ENCODE measurements around the genes ACSM2B and REXO5.

GRCh38 chr16:19136984-19137266, 23.2 kb downstream of the ITPRIPL2 start:
- PRO-cap = no peak

DNA sequence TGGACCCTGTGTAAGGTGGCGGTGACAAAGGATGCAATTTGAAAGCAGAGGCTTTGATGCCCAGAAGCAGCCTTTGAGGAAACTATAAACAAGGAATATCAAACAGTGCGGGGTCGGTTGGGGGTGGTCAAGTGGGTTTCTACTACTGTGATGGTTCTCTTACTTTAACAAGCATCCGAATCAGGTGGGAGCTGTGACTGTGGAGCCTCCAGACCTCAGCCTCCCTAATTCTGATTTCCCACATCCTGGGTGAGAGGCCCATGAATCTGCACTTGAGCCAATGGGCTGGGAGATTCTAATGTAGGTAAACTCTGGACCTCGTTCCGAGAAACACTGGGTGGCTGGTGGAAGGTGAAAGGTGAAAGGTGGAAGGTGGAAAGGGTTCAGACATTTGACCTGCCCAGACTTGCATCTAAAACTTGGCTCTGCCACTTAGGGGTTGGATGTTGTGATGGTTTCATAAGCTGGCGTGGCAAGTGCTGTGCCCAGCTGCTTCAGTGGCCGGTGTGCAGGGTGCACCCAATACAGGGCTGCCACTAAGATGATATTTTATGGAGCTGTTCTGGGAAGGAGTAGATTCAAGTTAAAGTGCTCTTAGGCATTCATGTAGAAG, 24.7 kb downstream of the SYT17 start:
- PRO-cap = no peak

- PRO-cap = no peak
These were observed 1.3 kb upstream of the CLEC19A start for GRCh38 chr16:19284088-19284685.

GRCh38 chr16:19410325-19411497, 7.0 kb upstream of the TMC5 start:
- PRO-cap = no peak

GRCh38 chr16:19698656-19699572, 19.1 kb downstream of the KNOP1 start:
- PRO-cap = no peak

- PRO-cap = no peak
These were observed 3.8 kb downstream of the KNOP1 start for GRCh38 chr16:19713948-19714988.

DNA sequence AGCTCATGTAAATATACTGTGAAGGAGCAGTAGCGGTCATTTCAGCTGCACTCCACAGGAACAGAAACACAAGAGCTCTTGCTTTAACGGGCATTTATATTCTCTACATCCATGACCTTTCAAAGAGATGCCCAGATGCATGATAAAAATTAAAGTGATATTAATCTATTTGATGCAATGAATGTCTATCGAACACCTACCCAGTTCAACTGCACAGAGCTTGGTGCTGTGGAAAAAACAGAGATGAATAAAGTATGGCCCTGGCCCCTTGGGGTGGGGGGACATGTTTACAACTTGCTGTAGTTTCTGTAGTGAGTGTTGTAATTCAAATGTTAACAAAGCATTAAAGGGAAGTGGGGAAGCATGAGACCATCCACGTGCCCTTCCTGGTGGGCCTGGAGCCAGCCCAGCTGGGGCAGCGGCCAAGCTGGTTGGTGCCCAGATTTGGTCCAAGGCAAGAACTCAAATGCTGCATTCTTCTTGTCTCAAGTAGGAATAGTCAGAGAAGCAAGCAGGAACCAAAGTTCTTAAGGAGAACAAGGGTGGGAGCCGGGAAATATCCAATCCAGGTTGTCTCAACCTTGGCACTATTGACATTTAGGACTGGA, 48.0 kb downstream of the IQCK start:
- PRO-cap = bidirectional peak, plus-strand start at position 441 of the sequence, minus-strand start at position 320 of the sequence

DNA sequence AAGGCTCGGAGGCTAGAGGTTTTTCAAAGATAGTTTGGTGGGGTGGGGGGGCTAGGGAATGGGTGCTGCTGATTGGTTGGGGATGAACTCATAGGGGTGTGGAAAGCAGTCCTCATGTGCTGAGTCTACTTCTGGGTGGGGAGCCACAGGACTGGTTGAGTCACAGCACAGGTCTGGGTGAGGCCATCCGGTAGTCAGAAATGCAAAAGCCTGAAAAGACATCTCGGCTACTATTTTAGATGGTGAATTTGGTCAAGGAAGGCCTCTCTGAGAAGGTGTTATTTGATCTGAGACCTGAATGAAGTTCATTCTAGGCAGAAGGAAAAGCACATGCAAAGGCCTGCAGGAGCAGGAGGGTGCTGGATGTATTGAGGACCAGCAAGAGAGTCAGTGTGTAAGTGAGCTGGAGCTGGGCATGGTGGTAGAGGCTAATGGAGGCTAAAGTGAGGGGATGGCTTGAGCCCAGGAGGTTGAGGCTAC, 78.8 kb downstream of the GPRC5B start:
- PRO-cap = no peak

GRCh38 chr16:19859716-19860281, 24.8 kb downstream of the GPRC5B start:
- PRO-cap = no peak

DNA sequence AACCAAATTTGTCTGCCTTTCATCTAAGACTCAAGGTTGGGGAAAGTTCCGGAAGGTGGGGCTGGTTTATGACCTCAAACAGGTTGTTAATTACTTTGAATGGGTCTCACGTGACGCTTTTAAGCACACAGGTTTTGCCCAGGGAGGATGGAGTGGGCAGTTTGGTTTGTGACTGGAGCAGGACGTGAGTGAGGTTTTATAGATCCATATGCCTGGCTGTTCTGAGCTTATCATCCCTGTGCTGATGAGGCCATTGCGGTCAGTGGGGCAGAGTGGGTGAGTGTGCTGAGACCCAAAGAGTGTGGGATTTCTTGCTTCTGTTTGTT, 38.8 kb upstream of the GPRC5B start:
- PRO-cap = no peak

- PRO-cap = no peak
These were observed at the start of gene ACSM2B for GRCh38 chr16:20576175-20576567. Gene ACSM2B, minus strand, starts transcription at chr16:20576367.

GRCh38 chr16:20693926-20694451, 3.5 kb downstream of the ACSM1 start:
- PRO-cap = no peak

- PRO-cap = bidirectional peak, plus-strand start at chr16:20806536, minus-strand start at chr16:20806444; unidirectional peak, plus-strand start at chr16:20806954
These were observed at the start of gene REXO5 for GRCh38 chr16:20805972-20807120. Gene REXO5, plus strand, starts transcription at chr16:20806527.

- PRO-cap = no peak
These were observed 975 bp downstream of the DCUN1D3 start for GRCh38 chr16:20899139-20899627.

- PRO-cap = no peak
These were observed 102.1 kb downstream of the DNAH3 start for GRCh38 chr16:21048612-21048811.

DNA sequence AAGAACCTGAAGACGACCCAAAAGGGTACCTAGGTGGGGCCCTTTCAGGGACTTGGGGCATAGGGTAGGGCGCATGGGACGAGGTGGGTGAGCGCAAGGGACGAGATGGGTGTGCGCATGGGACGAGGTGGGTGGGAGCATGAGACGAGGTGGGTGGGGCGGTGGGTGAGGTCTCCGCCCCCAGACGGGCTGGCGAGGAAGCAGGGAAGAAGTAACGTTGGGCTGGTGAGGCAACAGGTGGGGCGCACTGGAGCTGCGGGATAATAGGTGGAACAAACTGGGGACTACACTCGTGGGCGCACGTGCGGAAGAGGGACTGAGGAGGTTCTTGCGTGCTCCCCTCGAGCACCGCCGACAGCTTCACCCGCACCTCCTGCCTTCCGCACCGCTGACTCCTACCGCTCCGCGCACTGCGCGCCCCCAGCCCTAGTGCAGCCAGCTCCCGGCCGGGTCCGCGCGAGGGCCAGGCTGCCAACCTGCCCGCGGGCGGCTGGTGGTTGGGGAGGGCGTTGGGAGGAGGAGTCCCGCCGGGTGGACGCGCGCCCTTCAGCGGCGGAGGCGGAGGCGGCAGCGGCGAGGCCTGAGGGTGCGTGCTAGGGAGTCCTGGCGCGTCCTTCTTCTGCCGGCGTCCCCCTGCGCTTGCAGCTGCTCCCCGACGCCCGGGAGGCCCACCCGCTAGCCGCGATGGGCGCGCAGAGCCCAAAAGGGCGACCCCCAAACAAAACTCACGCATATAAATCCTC, 23.4 kb upstream of the CRYM start:
- PRO-cap = bidirectional peak, plus-strand start at position 217 of the sequence, minus-strand start at position 107 of the sequence

GRCh38 chr16:21359932-21360465, 81.9 kb upstream of the CRYM start:
- PRO-cap = unidirectional peak, minus-strand start at chr16:21360119

DNA sequence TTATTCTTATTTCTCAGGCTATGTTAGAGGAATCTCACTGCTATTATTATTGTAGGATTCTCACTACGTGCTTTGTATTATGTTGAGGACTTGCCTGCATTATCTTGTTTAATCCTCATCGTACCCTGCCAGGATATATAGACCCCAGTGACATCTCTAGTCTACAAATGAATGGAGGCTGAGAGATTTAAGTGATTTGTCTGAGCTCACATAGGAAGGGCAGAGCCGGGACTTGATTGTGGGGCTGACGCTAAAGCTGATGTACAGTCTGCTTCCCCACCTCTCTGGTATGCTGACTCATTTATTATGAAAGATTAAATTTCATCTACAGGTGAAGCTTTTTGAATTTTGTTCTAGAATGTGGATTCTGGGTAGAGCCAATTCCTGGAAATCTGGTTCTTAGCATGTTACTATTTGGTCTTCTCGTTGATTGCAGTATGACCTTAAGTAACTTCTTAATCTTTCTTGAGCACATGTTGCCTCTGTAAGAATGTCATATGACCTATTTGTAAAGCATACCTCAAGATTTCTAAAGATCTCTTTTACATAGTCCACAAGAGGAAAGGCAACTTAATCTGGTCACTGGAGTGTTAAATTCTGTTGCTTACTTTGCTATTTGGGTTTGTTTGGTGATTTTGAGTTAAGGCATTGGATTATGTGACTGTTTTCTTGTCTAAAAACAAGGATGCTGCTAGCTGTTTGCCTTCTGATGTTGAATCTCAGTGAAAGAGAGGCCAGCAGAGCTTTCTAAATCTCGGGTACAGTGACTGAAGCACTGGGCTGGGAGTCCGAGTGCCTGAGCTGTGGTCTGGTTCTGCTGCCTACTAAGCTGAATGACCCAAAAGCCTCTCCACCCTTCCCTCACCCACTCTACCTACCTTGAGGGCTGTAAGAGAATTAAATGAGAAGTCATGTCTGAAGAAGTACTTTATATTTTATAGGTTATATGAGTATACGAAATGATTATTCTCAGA, 12.5 kb downstream of the METTL9 start:
- PRO-cap = unidirectional peak, plus-strand start at position 547 of the sequence

- PRO-cap = no peak
These were observed 853 bp upstream of the UQCRC2 start for GRCh38 chr16:21952245-21952770.

GRCh38 chr16:22190622-22191725, 15.1 kb upstream of the EEF2K start:
- PRO-cap = bidirectional peak, plus-strand start at chr16:22191109, minus-strand start at chr16:22190524; bidirectional peak, plus-strand start at chr16:22191407, minus-strand start at chr16:22191297

All from bronchial lymph node (tissue), 1 donor.